Ishikawa (cell line): Measurements from ENCODE around the gene PTPRE.

- RRBS: no CpG with 5 or more reads among the region's 21 CpGs
Observed at GRCh38 chr10:125023871-125024320, 4.0 kb downstream of the CTBP2 start.

DNA sequence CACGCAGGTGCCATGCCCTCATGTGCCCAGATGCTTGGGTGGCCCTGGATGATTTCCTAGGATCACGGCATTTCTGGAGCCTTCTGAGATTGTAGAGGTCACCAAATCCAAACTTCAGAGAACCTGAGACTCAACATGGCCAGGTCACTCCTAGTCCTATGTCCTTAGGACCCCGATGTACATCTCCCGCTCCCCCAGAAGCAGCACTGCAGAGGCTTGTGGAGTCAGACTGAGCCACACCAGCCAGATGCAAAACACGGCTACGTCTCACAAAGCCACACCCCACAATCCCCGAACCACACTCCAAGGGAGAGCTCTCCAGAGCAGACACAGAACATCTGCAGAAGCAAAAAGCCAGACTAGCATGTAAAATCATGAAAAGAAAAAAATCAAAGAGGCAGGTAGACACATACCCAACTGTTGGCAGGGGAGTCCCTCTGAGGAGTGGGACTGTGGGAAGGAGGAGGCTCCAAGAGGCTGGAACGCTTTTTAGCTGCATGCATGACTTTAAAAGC is 27.5 kb upstream of the CTBP2 start:
- RRBS: no CpG with 5 or more reads among the region's 8 CpGs

- RRBS: no CpG with 5 or more reads among the region's 13 CpGs
Observed at GRCh38 chr10:125066558-125067183, 38.8 kb upstream of the CTBP2 start.

GRCh38 chr10:125084030-125084598 is 56.2 kb upstream of the CTBP2 start:
- RRBS: 23% methylated on average over 2 of the region's 13 CpGs

DNA sequence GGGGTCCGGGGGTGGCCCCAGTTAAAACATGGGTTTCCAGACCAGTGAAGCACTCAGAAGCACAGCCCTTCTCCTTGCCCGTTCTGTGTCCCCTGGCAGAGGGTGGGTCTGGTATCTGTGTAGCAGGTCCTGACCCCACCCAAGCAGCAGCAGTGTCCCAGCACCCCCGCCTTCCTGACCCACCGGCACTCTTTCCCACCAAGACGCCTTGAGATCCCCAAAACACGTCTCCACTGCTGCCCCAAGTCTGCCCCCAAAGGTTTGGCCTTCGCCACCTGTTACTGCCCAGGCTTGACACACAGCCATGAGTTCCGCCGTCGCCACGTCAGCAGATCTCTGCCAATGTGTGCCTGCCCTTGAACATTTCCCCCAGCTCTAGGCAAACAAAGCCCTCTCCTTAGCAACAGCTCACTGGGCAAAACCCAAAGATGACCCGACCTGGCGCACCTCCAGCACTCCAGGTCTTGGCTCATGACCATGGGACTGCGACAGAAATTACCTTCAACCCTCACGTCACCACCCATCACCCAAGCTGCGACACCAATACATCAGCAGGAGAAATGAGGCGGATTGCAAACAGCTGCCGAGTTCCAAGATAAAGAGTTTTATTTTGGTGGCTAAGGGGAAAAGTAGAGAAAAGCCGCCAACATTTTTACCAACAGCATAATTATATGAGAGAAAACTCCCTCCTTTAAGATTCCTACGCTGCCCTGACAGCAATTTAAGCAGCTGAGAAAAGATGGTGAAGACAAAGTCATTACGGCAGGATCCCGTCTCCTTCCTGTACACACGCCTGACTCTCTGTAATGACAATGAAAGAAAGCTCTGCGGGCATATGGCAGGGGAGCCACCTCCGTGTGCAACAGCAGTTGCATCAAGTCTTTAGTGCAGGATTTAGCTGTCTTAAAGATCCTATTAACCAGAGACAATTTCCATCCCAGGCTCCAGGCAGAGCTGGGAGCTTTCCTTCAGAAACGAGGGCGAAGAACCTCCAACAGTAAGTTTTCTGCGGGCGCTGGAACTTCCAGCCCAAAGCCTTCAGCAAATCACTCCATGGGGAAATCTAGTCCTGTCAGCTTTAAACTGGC is 57.1 kb upstream of the CTBP2 start:
- RRBS: 26% methylated on average over 1 of the region's 29 CpGs

DNA sequence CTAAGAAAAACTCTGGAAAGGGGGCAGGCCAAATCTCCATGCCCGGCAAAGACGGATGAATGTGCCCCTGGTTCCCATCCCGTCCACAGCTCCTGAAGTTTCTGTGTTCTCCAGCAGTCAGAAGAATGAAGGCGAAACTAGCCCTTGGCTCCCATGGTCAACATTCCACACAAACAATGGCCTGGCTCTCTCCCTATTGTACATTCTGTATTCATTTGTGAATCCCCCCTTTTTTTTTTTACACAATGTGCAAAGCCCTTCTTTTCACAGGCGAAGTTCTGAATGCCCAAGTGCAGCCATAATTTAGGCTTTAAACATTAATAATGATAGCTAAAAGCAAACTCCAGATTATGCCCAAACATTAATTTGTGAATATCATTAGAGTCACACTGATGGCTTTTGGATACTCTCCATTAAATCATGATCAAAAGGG is 127.3 kb upstream of the CTBP2 start:
- RRBS: no CpG with 5 or more reads among the region's 5 CpGs

DNA sequence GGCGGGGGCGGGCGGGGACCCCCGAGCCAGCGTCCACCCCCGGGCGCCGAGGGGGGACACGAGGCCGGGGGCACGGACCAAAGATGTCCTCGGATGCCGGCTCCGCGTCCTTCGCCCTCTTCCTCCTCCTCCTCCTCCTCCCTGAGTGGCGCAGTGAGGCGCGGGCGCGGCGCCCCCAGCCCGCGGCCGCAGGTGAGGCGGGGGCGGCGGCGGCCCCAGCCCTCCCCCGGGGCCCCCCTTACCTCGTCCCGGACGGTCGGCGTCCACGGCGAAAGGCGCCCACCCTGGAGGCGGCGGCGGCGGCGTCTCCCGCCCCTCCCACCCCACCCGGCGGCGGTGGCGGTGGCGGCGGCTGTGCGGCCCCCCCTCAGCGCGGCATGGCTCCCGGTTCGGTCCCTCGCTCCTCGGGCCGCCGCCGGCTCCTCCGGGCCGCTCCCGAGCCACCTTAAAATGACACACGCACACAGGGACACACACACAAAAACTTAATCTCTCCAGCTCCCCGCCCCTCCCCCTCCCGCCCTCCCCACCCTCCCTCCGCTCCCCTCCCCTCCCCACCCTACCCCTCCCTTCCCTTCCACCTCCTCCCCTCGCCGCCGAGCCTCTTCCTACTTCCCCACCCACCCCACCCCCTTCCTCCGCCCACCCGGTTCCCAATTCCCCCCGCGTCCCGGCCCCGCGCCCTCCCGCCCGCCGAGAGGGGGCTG is 132.4 kb upstream of the CTBP2 start:
- RRBS: 1% methylated on average over 26 of the region's 80 CpGs

GRCh38 chr10:125160784-125161424 is 133.0 kb upstream of the CTBP2 start:
- RRBS: 1% methylated on average over 37 of the region's 63 CpGs

- RRBS: 5% methylated on average over 24 of the region's 35 CpGs
Observed at GRCh38 chr10:125161736-125162046, 133.8 kb upstream of the CTBP2 start.

GRCh38 chr10:125229969-125230311 is 202.1 kb upstream of the CTBP2 start:
- RRBS: no CpG with 5 or more reads among the region's 1 CpG

DNA sequence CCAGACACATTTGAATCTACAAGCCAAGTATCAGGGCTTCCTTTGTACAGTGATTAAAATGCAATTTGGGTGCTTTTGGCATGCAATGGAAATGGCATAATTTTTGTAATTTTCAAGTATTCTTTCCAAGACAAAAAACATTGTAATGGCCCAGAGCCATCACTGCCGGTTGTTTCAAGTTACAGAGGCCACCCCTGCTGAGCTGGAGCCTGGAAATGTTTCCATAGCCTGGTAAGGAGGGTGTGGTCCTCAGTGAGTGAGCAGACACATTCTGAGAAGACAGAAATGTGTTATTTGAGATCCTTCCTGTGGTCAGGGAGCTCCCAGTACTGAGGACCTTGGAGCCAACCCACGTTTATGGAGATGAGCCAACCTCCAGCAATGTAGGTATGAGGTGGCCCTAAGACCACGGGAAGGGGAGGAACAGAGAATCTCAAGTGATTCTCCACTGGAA is 20.9 kb downstream of the TEX36 start:
- RRBS: no CpG with 5 or more reads among the region's 3 CpGs

DNA sequence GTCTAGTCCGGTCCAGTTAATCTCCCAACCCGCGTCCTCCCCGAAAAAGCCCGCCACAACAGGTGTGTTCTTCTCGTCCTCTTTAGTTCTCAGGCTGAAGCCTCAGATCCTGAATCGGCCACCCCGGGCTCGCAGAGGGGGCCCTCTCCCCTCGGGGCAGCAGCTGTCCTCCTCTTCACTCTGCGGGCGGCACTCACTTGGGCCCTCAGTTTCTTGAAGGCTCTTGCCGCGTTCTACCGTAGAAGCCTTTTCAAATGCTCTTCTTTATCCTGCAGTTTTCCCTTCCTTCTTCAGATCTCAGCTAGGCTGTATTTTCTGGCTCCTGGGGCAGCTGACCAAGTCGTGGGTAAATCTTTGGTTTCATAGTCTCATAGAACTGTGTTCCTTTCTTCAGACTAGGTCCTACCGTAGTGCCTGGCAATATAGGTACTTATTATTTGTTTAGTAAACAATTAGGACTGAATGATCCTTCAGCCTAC is 605 bp downstream of the BCCIP start:
- RRBS: 2% methylated on average over 6 of the region's 17 CpGs

DNA sequence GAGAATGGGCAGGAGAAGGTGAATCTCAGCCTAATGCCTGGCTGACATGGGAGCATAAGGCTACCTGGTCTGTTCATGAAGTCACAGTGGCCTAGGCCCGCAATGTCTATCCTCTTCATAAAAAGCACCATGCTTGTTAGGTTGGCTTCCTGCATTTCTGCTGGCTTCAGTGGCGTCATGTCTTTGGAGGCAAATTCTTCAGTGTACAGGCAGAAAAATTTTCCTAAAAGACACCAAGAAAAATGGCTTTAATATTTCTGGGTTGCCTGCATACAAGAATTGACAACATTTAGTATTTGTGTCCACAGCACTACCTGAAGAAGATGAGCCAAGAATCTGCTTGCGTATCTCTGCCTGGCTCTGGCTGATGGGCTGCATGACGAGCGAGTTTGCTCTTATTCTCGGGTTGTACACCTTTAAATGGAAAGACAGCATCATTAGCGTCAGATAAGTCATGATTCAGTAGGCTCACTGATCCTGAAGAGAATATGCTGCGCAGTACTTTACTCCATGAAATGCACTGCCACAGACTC is 28.8 kb downstream of the DHX32 start:
- RRBS: no CpG with 5 or more reads among the region's 8 CpGs

DNA sequence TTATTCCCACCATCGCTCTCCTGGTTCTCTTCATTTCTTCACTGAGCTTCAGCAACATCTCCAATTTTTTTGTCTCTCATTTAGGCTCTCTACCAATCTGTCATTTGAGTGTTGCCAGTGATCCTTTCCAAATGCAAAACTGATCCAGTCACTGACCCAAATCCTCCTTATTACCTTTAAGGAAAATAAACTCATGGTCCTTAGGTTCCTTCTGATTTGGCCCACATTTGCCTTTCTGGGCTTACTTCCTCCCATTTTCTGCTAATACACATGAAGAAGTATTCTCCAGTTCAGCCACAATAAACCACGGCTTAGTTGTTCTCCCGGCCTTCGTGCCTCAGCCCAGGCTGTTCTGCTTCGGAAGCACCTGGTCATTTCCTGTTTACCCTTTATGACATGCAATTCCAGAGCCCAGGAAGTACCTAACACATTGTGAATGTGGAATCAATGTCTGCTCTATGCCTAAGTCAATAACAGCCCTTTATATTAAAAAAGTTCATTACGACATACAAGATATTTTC is 4.1 kb upstream of the FANK1 start:
- RRBS: no CpG with 5 or more reads among the region's 6 CpGs

- RRBS: 15% methylated on average over 33 of the region's 59 CpGs
Observed at GRCh38 chr10:125895032-125896159, 968 bp upstream of the FANK1 start.

- RRBS: no CpG with 5 or more reads among the region's 13 CpGs
Observed at GRCh38 chr10:126838910-126839860, 66.0 kb upstream of the DOCK1 start.

DNA sequence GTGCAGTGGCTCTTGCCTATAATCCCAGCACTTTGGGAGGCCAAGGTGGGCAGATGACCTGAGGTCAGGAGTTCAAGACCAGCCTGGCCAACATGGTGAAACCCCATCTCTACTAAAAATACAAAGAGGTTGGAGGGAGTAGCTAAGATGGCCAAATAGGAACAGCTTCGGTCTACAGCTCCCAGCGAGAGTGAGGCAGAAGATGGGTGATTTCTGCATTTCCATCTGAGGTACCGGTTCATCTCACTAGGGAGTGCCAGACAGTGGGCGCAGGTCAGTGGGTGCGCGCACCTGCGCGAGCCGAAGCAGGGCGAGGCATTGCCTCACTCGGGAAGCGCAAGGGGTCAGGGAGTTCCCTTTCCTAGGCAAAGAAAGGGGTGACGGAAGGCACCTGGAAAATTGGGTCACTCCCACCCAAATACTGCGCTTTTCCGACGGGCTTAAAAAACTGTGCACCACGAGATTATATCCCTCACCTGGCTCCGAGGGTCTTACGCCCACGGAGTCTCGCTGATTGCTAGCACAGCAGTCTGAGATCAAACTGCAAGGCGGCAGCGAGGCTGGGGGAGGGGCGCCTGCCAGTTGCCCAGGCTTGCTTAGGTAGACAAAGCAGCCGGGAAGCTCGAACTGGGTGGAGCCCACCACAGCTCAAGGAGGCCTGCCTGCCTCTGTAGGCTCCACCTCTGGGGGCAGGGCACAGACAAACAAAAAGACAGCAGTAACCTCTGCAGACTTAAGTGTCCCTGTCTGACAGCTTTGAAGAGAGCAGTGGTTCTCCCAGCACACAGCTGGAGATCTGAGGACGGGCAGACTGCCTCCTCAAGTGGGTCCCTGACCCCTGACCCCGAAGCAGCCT is 23.3 kb upstream of the DOCK1 start:
- RRBS: no CpG with 5 or more reads among the region's 28 CpGs

DNA sequence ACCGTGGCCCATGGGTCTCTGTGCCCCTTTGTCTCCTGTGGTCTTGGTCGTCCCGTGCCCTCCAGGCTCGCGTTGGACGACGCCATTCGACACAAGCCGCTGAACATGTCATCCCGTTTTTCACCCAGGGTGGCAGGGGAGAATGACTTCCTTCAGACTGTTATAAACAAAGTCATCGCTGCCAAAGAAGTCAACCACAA is 106.8 kb downstream of the DOCK1 start:
- RRBS: no CpG with 5 or more reads among the region's 11 CpGs

- RRBS: no CpG with 5 or more reads among the region's 17 CpGs
Observed at GRCh38 chr10:127013101-127014057, 108.2 kb downstream of the DOCK1 start.

DNA sequence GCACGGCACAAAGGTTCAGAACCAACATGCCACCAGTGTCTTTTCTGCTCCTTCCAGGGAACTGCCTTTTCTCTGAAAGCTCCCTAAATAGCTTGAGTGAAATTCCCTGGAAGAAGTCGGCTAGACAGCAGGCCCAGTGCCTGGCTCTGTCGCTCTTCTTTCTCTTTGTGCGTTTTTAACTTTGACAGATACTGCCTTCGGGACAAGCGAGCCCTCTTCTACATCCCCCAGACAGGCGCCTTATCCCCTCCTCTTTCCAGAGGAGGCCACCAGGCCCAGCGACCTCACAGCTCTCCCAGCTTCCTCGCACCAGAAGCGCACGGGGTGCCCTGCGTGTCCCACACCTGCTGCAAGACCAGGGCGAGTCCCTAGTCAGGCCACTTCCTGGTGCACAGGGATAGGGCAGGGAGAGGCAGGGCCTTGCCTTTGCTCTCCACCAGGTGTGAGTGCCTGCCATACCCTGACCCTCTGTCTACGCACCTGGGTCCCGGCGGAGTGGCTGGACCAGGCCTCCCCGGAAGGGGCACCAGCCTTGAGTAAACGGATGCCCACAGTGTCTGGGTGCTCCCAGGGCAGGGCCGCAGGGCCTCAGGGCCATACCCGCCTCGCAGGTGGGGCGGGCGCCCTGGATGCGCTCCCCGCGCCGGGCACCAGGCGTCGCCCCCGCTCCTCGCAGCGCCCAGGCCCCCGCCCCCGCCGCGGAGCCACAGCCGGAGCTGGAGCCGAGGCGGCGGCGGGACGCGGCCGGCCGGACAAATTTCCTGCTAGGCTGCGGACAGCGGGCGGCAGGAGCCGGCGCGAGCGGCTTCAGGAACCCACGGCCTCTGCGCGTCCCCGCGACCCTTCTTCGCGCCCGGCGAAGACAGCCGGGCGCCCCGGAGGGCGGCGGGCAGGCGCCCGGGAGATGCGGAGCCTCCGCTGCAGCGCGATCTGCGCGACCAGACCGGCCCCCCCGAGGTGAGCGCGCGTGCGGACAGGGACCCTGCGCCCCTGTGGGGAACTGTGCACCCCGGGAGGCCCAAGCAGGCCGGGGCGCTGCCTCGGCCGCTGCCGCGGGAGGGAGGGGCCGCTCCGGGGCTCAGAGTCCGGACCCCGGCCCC is at the start of gene PTPRE:
TSS of gene PTPRE (plus strand) at position 751 of the 1,100 bp plus-strand sequence.
- RRBS: 3% methylated on average over 58 of the region's 92 CpGs